GM23248 (cell line): ENCODE results near the genes TRMT10A, LAMTOR3, H2AZ1, PPP3CA and SLC9B1.

DNA sequence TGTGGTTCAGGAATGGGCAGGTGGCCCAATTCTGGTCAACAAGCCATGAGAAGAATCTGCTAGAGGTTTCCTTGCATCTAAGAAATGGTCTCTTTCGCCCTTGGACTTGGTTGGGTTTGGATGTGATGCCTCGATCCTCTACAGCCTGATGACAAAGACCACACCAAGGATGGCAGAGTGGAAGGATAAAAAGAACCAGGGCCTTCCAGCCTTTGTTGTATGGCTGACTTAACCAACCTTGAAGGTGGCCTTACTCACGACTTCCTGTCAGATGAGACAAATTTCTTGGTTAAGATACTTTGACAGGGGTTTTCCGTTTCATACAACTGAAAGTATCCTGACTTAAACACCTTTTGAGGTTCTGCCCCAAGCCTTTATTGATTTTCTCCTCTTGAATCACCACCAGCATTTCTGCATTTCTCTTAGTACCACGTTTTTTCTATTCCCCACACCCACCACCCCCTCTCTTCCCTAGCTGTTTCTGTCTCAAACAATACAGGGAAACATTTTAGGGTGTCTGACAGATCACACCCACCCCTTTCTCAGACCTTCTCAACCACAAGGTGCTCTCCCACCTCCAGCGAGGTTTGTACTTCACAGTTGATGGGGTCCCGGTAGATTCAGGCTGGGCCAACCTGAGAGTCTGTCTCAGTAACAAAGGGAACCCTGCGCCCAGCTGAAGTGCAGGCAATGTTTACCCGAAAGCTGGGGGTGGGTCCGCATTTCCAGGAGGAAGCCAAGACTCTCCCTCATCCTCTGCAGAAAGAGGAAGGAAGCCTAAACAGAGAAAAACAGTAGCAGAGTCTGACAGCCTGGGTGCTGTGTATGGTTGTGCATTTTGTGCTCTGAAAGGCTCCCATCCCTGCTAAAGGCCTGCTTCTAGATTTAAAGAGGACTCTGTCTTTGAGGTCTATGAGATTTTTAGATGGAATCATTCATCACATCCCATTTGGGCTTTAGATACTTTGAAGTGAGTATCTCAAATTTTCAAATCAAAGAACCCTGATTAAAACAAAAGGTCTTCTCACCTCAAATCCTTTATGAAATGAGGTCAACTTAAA, 5.1 kb upstream of the TSPAN5 start:
- RAMPAGE, long total RNA, result no peak

GRCh38 chr4:98995009-98995596, 418 bp upstream of the METAP1 start:
- RAMPAGE, long total RNA, result no peak

GRCh38 chr4:99382743-99383361, 30.3 kb upstream of the ADH1C start:
- RAMPAGE, long total RNA, result no peak

DNA sequence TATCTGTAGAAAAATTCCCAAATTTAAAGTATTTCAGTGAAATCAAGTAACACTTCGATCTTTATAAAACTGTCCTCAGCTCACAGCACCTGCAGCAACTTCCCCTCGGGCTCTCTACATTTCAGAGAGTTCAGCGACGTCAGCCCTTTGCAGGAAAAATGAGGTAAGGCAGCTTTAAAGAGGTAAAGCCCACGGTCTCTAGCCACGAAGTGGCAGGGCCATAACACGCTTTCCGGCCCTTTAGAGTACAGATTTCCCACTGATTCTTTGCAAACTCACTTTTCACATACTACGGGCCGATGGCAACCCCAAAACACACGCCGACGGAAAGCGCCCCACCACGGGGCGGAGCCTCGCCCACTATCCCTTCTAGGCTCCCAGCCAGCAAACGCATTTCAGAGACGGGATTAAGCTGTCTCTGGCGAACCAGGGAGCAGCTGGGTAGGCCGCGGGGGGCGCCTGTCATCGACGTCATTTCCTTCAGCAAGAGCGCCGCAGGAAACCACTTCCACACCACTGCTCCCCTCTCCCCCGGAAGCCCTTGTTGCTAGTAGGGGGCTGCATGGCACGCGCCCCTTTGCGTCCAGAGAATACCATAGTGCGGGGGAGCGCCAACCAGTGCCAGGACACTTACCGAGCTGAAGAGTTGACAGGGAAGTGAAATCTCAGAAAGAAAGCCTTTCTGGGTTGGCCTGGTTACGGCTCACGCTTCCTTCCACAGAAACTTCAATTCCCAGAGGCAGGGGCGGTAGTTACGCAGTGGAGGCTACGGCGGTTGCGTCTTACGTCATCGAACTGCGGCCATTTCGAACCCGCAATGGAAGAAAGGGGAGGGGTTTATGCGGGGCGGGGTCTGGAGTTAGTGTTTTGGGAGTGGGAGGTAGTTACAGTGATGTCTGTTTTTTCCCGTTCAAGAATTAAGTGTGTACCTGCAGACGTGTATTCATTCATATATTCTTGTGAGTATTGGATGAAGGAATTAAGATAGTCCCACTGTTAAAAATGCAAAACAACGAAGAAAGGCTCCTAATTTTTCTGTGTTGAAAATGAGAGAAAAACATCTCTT, at the start of gene TRMT10A:
Gene TRMT10A, minus strand, starts transcription at position 761 of the 1,066 bp plus-strand sequence.
- RAMPAGE, long total RNA, result start-site peak on the minus strand centred at position 392 of the sequence, 164 bp wide, 38 and 17 reads in 2 replicates; start-site peak on the minus strand centred at position 740 of the sequence, 10 bp wide, 89 and 115 reads in 2 replicates

DNA sequence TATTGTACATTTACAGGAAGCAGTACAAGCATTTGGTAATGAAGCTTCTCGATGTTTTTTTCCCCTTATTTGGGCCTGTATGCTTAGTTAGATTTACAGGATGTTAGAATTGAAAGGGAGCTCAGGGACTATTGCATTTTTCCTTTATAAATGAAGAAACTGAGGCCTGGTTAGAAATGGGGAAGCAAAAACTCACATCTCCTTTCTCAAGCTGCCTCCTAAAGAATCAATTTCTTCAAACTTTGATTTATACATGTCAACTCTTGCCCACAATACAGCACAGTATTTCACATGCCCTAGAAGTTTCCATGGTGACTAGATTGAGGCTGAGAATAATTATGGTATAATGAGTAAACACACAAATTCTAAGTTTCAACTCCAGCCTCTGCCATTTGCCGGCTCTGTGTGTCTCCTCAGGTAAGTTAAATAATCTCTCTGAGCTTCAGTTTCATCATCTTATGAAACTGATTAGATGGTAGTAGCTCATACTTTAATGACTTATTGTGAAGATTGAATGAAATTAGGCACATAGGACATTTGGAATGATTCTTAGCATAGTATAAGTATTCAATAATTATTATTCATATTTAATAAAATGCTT, 29.4 kb downstream of the DAPP1 start:
- RAMPAGE, long total RNA, result no peak

- RAMPAGE, long total RNA, result start-site peak on the minus strand at chr4:99894370-99894439, 729 and 993 reads in 2 replicates
Measured at GRCh38 chr4:99893809-99894865, at the start of gene LAMTOR3. Gene LAMTOR3 (minus strand): TSS chr4:99894427.

DNA sequence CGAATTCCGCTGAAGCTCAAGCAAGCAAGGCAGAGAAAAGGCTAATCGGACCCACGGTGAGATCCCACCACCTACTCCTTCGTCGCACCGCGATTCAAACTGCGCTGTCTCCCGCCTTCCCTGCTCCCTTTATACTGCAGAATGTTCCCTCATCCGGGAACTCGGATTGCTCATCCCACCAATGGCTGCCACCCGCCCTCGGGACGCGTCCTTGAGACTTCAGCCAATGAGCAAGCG, at the start of gene H2AZ1:
Gene H2AZ1, minus strand, starts transcription at position 103 of the 237 bp plus-strand sequence.
- RAMPAGE, long total RNA, result start-site peak on the minus strand centred at position 127 of the sequence, 50 bp wide, 2,030 and 788 reads in 2 replicates

DNA sequence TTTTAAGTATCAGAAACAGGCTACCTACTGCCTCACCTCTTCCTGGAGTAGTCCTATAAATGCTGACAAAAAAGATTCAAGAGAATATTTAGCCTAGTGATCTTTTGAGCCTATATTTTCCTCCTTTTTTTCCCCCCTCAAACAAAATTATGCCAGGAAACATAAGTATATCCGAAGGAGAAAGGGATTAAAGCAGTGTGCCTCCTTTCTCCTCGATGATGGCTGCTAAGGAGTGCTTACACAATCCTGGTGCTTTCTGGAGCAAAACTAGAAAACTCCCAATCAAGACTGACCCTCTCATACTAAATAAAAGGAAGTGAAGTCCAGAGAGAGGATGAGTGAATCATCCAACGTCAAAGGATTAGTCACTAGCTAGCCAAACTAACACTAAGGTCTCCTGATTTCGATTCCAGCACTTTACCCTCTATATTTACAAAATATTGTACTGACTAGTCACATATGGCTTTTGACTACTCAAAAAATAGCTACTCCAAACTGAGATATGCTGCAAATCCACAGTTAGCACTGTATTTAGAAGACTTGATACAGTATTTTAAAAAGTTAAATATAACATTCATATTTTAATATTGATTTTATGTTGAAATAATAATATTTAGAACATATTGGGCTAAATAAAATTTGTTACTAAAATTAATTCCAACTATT, 146.7 kb downstream of the PPP3CA start:
- RAMPAGE, long total RNA, result no peak

- RAMPAGE, long total RNA, result no peak
Measured at GRCh38 chr4:101290308-101290905, 56.9 kb downstream of the PPP3CA start.

DNA sequence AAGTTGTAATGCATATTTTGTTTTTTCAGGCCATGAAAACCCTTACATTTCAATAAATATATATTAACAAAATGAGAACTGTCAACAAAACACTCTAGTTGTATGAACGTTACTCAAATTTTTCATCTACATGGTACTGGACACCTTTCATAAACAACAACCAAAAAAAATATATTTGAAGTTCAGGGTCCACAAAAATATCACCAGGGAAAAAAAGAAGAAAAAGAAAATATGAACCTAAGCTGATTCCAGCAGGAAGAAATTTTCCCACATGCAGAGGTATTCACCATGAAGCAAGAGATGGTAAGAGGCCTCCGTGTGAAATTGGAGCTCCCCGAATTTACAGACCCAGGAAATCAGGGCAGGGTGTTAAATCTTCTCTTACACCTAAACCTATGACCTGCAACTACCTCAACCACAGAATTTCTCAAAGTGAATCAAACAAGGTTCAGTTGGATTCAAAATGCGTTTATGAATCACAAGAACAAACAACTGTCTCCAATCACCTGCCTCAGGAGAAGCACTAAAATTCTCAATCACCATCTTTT, 19.5 kb downstream of the PPP3CA start:
- RAMPAGE, long total RNA, result no peak

DNA sequence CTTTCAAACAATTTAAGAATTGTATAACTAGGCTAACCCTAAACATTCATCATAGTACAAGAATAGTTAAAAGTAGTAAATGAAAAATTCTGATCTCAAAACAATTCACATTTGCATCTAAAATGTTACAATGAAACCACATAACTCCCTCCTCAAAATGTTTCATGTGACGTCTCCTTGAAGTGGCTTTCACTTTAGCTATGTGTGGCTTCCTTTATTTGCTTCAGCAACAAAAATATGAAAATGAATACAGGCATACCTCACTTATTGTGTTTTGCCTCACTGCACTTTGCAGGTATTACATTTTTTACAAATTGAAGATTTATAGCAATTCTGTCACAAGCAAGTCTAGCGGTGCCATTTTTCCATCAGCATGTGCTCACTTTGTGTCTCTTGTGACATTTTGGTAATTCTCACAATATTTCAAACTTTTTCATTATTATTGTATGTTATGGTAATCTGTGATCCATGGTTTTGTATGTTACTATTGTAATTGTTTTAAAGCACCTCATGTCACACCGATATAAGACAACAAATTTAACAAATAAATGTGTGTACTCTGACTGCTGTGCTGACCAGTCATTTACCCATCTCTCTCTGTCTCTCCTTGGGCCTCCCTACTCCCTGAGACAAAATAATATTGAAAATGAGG, 18.9 kb downstream of the PPP3CA start:
- RAMPAGE, long total RNA, result no peak

DNA sequence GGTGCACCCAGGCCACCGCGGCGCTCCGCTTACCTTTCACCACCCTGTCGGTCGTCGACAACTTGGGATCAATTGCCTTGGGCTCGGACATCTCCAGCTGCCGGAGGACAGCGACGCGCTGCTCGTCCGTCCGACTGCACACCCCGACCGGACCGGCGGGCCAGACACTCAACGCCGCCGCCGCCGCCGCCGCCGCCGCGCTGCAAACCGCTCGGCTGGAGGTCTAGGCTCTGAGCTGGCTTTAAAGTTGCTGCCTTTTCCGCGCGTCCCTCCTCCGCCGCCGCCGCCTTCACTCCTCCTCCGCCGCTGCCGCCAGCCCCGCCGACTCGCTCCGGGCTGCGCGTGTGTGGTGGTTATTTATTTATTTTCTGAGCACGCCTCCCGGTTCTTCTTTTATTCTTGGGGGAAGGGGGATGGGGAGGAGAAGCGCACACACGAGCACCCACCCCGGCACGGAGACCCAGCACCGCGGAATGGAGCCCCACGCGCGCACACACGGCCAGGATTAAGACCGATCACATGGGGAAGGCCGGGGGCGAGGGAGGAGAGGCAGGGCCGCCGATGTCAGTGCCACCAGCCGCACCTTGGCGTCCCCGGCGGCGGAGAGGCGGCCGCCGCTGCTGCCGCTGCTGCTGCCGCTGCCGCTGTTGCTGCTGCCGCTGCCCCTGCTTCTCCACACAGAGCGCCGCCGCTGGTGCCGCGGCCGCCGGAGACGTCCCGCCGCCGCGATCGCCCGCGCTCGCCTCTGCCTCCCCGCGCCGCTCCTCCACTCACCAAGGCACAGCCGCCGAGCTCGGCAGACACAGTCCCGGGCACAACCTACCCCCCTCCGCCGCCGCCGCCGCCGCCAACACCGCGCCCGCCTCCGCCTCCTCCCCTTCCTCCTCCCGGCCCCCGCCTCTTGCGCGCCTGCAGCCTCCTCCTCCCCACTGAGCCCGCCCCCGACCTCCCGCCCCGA, at the start of gene PPP3CA:
Gene PPP3CA, minus strand, starts transcription at position 821 of the 958 bp plus-strand sequence.
- RAMPAGE, long total RNA, result no peak

GRCh38 chr4:102352833-102353244, 7.6 kb upstream of the SLC39A8 start:
- RAMPAGE, long total RNA, result no peak

GRCh38 chr4:102503662-102504375, 2.7 kb downstream of the NFKB1 start:
- RAMPAGE, long total RNA, result no peak

DNA sequence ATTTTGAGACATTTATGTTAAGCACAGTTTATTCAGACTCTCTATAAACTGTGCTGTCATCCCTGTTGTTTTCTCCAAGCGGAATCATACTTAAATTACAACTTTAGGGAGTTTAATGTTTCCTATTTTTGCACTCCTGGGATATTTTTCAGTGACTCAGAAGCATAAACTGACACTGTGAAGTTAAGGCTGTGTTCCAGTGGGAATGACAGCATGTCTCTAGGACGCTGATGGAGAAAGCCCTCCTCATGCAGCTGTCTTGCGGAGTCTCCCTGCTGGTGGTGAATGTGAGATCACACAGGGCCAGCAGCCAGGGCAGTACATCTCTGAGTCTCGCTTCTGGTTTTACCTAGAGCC, 53.3 kb downstream of the NFKB1 start:
- RAMPAGE, long total RNA, result no peak

GRCh38 chr4:102600270-102601211, 99.4 kb downstream of the NFKB1 start:
- RAMPAGE, long total RNA, result no peak

DNA sequence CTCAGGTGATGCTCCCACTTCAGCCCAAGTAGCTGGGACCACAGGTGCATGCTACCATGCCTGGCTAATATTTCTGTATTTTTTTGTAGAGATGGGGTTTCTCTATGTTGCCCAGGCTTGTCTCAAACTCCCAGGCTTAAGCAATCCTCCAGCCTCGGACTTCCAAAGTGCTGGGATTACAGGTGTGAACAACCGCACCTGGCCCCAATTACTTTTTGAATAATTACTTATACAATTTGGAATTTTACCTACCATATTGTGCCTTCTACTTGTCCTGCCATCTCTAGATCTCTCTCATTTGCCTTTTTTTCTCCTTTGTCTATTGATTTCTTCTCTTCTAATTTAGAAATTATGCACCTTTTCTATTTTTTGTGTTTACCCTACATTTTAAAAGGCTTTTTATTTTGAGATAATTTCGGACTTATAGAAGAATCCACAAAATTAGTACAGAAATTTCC, 25.1 kb upstream of the MANBA start:
- RAMPAGE, long total RNA, result no peak

- RAMPAGE, long total RNA, result no peak
Measured at GRCh38 chr4:102796758-102797606, 30.4 kb downstream of the UBE2D3 start.

GRCh38 chr4:102826459-102826635, 1.0 kb downstream of the UBE2D3 start:
- RAMPAGE, long total RNA, result no peak

GRCh38 chr4:103019355-103020303, at the start of gene SLC9B1:
Gene SLC9B1 (minus strand): TSS chr4:103019705.
- RAMPAGE, long total RNA, result no peak